Kidney (tissue), 2 donors: ENCODE data around the genes NTRK3 and RLBP1.

GRCh38 chr15:85456928-85457382, 76.6 kb downstream of the AKAP13 start:
- PRO-cap, result no peak
- RRBS, result no CpG with 5 or more reads among the region's 4 CpGs

DNA sequence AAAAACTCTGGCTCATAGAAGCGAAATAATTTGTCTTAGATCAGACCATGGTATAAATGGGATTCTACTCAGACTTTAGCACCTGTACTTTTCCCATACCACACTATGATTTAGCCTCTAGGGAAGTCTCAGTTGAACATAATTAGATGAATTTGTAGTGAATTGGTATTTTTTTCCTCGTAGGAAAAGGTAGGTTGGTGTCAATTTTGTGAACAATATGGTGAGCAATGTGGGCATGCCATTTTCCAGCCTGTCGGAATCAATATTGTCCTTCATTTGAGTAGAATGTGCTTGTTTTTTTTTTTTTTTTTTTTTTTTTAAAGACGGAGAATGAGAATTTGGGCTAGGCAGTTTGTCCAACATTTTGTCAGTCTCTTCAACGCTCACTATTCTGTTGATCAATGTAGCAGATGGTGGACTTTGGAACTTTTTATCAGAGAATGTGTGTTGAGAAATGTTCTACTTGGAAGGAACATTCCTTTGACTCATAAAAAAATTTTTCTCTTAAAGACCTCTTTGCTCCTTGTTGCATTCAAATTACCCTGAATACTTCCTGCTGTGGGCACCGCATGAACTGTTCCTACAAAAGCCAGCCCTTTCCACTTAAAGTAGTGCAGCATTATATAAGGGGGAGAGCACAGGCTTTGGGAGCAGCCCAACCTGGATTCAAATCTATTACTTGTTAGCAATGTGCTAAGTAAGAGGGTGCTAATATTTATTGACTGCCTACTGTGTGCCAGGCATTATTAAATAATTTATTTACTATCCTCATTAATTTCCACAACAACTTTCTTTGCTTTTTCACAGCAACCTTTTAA, 182.8 kb downstream of the AKAP13 start:
- PRO-cap, result no peak
- RRBS, result no CpG with 5 or more reads among the region's 6 CpGs

GRCh38 chr15:85606570-85607089, 188.1 kb downstream of the KLHL25 start:
- PRO-cap, result no peak
- RRBS, result no CpG with 5 or more reads among the region's 3 CpGs

- PRO-cap, result no peak
- RRBS, result no CpG with 5 or more reads among the region's 4 CpGs
Measured at GRCh38 chr15:85608146-85608859, 186.4 kb downstream of the KLHL25 start.

DNA sequence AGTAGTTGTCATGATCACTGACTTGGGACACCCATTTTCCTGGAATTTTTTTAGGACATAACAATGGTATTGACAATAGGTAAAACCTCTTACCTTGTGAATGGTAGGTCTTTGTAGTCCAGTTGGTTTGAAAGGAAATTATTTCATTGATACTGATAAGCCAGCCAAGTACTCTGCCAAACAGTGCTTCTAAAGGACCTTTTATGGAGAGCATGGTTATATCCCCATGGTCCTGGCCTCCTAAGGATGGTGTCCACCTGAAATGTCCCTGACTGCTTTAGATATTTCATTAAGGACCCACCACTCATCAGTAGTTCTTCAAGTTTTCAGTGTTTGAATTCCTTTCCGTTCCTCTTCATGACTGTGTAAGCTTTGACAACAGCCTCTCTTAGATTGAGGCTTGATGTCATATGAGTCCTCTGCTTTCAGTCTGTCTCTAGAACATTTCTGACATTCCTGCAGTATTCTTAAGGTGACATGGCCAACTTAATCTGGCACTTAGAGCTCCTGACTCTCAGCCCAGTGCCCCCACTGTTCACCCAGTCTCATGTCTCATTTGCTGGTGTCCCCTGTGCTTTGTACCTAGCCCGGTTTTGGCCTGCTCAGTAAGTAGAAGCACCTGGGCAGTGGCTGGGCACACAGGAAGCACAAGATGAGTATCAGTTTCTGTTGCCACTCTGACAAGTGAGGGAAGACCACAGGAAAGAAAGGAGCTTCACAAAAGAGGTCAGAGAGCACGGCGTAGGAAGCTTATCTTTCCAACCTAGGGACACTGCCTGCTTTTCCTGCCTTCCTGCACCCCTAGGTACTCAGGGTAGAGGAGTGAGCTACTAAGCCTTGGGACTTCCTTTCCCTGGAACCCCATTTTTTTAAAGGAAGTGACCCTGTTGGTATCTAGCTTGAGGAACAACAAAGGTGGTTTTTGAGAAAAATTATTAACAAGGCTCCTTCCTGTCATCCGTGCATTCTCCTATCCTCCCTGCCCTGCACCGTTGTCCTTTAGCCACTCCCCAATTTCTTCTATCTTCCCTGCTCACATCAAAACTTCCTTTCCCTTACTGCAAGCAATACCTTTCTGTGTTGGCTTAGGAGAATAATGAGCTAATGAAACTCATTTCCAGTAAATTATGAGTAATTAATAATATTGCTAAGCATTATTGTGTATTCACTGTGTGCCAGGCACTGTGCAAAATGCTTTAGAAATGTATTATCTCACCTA, 103.2 kb downstream of the KLHL25 start:
- PRO-cap, result bidirectional peak, plus-strand start at position 715 of the sequence, minus-strand start at position 549 of the sequence
- RRBS, result no CpG with 5 or more reads among the region's 6 CpGs

DNA sequence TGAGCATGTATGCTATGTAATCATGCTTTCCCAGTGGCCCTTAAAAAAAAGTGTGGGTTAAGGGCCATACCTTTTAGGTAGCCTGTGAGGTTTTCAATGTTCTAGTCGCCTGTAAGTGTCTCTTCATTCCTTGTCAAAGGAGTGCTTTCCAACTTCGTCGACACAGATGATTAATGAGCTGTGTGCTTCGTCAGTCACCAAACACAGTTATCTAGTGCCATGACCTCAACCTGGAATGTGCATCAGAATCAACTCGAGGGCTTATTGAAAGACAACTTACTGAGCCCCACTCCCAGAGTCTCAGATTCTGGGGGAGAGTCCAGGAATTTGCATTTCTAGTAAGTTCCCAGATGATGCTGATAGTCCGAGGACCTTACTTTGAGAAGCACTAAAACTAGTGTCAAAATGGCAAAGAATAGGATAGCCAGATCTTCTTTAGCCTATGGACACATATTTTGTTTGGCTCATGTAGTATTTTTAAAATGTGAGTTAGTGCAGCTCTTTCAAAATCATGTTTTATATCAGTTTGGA, 86.0 kb downstream of the KLHL25 start:
- PRO-cap, result no peak
- RRBS, result no CpG with 5 or more reads among the region's 6 CpGs

DNA sequence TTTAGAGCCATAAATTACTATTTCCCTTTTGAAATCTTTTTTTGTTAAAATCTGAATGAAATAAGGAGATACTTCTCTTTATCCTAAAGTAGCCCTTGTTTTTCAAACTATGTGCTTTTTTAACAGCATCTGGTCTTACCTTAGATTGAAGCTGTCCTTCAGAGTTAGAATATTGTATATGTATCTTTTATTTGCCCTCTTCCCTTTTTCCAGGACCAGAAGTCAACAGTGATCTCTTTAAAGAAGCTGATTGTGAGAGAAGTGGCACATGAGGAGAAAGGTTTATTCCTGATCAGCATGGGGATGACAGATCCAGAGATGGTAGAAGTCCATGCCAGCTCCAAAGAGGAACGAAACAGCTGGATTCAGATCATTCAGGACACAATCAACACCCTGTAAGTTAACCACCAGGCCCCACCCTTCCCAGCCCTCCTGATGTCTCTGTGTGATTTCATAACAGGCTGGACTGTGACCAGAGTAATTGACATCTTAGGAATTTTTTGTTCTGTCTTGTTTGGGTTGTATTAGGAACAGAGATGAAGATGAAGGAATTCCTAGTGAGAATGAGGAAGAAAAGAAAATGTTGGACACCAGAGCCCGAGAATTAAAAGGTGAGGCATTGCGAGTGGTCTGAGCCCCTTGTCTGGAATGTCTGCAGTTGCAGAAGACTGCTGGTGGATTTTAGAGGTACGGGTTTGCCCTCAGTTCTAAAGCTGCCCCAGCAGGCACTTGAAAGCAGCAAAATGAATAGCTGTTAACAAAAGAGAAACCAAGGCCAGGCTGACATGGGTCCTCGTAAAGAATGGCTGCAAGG, 67.7 kb downstream of the KLHL25 start:
- PRO-cap, result no peak
- RRBS, result no CpG with 5 or more reads among the region's 5 CpGs

GRCh38 chr15:85743456-85744271, 51.1 kb downstream of the KLHL25 start:
- PRO-cap, result no peak
- RRBS, result no CpG with 5 or more reads among the region's 15 CpGs

DNA sequence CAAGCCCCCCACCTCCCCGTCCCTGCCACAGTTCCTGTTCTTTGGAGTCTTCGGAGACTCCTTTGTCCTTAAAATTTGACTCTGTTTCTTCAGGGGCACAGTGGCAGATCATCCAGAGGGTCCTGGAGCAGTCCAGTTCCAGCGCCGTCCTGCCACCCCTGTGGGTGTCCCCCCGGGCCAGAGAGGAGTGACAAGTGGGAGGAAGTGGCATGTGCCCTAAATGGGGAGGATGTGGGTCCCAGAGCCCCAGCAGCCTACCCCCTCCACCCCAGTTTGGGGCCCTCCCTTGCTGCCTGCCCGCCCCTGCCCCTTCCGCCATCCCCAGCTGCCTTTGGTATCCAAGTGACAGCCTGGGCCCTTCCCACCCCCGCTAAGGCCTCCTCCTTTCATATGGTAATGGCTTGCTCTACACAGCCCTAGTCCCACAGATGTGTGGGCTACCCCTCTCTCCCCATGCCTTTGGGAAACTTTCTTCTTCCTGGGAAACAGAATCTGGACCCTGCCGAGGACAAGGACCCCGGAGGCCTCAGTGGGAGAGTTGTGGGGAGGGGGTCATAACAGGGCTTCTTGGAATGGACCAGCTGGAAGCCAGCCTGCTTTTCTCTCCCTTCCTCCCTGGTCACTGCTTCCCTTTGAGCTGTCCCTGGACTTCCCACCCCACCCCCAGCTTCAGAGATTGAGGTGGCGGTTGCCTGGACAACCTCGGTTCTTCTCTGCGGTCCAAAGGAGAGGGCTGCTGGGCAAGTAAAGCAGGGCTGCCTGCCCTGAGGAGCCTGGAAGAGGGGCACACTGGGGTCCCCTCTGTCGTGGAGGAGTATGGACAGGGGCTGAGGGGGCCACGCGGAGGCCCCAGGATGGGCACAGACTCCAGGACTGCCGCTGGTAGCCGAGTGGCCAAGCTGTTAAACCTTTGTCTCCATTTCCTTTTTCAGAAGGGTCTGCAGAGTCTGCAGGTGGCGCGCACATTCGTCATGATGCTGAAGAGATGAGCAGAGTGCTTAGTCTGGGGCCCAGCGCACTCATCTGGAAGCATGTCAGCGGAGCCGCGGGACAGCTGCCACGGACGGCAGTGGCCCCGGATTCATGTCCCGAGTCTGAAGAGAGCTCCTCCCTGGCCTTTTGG, 43.1 kb downstream of the KLHL25 start:
- PRO-cap, result no peak
- RRBS, result no CpG with 5 or more reads among the region's 29 CpGs

DNA sequence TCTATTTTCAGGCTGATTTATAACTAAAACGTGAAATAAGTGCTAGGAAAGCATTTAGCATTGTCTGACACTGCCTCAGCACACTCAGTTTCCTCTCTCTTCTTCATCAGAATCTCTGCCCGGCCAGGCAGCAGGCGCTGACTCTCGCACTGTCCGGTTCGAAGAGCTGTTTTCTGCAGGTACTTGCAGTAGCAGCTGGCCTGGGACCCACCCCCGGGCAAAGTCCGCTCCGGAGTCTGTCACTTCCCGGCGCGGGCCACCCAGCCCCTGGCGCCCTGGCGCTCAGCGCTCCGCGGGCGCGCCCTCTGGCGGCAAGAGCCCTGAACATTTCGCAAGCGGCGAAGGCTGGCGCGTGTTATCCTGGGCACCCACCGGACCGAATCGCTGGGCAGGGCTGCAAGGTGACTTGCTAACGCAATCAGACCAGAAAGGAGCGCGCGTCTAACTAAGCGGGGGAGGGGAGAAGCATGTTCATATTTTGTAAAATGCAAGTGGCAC, 45.8 kb upstream of the KLHL25 start:
- PRO-cap, result no peak
- RRBS, result 2% methylated on average over 12 of the region's 33 CpGs

DNA sequence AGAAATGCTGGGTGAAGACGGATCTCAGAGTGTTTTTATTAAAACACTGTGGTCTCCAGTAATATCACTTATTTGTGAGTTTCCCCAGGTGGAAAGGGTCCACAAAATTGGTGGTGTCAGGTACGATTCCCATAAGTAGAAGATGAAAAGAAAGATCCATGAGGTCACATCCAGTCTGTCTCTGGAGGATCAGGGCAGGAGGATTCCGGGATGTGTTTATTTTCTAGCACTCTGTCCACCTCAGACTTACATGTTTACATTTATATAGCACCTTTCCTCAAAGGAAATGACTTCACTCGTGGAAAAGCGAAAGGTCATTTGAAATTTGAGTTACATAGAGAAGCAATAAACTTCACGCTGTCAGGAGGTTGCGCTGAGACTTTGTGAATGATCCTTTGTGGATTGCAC, 540.4 kb downstream of the AGBL1 start:
- PRO-cap, result no peak
- RRBS, result no CpG with 5 or more reads among the region's 7 CpGs

GRCh38 chr15:87703734-87704268, 552.7 kb downstream of the NTRK3 start:
- PRO-cap, result no peak
- RRBS, result no CpG with 5 or more reads among the region's 17 CpGs

- PRO-cap, result no peak
- RRBS, result no CpG with 5 or more reads among the region's 34 CpGs
Measured at GRCh38 chr15:88254877-88255593, 1.5 kb downstream of the NTRK3 start.

DNA sequence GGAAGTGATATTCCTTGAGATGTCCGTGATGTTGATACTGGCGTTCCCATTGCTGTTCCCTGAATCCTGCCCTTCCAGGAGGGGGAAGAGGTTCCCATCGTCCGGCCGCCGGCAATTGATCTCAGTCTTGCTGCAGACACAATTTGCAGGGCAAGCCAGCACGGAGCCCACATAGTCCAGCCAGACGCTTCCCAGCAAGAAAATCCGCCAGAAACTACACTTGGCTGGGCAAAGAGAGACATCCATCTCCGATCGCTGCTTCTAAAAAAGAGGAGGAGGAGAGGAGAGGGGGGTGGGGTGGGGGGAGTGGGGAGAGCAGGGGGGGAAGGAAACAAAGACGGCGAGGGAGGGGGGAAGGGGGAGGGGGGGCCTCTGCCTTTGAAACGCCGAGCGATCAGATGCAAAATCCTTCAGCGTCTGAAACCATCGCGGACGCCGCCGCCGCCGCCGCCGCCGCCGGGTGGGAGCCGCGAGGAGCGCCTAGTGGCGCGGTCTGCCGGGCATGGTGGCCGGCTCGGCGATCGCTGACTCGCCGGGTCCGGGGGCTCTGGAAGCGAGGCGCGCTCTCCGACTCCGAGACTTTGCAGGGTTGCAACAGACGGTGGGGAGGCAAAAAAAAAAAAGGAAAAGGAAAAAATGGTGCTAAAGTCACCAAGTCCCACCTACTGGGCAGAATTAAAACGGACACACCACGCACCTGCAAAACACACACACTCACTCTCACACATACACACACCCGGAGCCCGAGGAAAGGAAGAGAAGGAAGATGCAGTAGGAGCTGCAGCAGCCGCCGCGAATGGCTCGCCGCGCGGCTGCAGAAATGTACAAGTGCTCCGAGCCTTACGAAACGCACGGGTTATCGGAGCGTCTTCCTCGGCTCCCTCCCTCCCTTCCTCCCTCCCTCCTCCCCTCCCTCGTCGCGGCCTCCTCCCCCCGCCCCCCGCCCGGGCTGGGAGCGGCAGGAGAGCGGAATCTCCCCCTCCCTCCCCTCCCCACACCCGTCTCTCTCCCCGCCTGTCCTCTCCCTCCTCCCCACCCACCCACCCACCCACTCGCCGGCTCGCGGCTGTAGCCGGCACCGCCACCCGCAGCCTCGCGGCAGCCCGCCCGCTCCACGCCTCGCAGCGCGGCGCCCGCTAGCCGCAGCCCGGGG, at the start of gene NTRK3:
TSS of gene NTRK3 (minus strand) at position 832 of the 1,153 bp plus-strand sequence.
- PRO-cap, result bidirectional peak, plus-strand start at position 997 of the sequence, minus-strand start at position 798 of the sequence
- RRBS, result 3% methylated on average over 25 of the region's 94 CpGs

DNA sequence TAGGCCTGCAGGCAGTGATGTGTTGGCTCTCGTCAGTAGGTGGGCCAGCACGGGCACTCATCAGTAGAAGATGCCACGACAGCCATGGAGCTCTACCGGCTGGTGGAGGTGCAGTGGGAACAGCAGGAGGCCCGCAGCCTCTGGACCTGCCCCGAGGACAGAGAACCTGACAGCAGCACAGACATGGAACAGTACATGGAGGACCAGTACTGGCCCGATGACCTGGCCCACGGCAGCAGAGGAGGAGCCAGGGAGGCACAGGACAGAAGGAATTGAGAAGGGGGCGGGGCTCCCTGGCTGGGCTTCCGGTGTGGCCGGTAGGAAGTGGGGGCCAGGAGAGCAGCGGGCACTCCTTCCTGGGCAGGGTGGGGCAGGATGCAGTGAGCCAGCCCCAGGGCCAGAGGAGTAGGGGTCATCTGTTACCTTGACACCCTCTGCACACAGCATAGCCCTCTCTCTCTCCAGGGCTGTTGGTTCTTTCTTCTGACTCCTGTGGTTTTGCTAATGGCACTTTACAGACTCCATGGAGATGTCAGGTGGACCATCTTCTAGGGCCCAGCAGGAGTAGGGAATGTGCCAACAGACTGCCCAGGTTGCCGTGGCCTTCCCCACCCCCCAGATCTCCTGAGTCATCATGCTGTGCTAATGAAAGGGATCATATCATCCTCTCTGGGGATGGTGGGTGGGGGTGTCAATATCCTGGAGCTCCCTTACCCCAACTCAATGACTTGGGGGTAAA, 8.6 kb upstream of the ISG20 start:
- PRO-cap, result no peak
- RRBS, result no CpG with 5 or more reads among the region's 13 CpGs

GRCh38 chr15:89002099-89002751, 86.0 kb upstream of the ABHD2 start:
- PRO-cap, result no peak
- RRBS, result no CpG with 5 or more reads among the region's 5 CpGs

DNA sequence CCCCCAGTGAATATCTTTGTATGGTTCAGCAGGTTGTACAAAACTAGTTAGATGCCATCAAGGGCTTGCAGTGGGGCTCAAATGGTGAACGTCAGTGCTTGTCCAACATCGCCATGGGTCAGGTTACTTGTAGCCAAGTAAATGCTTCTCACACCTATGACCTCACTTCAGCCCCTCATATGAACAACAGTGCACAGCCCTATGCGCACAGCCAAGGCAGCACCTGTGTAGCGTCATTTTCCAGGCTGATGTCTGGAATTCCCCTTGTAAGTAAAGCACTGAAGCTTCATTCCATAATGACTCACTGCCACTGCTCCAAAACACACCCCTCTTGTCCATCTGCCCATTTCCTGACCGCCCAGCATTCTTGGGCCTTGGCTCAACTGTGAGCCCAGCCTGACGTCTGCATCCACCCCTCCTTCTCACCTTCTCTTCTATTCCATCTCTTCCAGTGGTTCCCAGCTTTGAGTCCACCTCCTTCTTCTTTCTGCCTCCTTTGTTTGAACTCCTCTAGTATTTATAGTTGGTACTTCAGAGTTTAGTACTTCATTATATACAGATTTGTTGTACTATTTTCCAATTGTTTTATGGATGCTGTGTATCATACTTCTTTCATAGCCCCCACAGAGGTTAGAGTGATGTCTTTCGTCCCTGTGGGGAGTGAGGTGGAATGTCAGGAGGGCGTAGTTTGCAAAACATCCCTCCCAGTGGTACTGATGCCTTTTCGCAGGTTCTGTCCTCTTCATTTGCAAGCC, 13.7 kb downstream of the ABHD2 start:
- PRO-cap, result no peak
- RRBS, result no CpG with 5 or more reads among the region's 9 CpGs

GRCh38 chr15:89132613-89133617, 44.7 kb downstream of the ABHD2 start:
- PRO-cap, result no peak
- RRBS, result no CpG with 5 or more reads among the region's 9 CpGs

- PRO-cap, result no peak
- RRBS, result no CpG with 5 or more reads among the region's 12 CpGs
Measured at GRCh38 chr15:89206817-89207164, 14.6 kb downstream of the RLBP1 start.

DNA sequence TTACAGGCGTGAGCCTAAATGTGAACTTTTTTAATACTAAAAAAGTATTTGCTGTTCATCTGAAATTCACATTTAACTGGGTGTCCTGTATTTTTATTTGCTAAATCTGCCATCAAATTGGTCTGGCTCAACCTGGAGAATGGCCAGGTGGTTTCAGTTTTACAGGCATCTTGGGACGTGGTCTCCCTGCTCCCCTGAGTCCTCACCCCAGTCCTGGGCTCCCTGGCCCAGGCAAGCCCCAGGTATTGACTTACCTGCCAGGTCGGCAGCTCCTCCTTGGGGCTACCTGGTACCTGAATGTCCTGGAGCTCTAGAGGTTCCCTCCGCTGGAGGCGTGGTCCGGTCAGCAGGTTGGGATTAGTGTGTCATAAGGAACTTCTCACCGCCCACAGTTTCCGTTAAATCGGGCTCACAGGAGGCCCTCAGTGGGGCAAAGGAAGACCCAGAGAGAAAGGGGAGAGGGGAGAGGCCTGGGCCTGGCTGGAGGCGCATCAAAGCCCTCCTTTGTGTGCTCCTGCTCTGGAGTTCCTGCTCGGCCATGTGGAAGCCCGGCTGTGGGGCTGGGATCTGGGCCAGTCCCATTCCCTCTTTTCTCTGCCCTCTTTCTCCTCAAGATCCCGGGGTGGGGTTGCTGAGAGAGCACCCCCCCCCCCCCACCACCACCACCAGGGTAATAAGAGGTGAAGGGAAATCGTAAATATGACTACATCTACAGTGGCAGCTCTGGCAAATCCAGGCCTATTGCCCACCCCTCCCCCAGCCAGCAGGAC, at the start of gene RLBP1:
TSS of gene RLBP1 (minus strand) at position 299 of the 770 bp plus-strand sequence.
- PRO-cap, result no peak
- RRBS, result 43% methylated on average over 2 of the region's 14 CpGs